Zone of skin (tissue), 1 donor: Measurements from ENCODE around the genes SRSF11 and ZRANB2.

DNA sequence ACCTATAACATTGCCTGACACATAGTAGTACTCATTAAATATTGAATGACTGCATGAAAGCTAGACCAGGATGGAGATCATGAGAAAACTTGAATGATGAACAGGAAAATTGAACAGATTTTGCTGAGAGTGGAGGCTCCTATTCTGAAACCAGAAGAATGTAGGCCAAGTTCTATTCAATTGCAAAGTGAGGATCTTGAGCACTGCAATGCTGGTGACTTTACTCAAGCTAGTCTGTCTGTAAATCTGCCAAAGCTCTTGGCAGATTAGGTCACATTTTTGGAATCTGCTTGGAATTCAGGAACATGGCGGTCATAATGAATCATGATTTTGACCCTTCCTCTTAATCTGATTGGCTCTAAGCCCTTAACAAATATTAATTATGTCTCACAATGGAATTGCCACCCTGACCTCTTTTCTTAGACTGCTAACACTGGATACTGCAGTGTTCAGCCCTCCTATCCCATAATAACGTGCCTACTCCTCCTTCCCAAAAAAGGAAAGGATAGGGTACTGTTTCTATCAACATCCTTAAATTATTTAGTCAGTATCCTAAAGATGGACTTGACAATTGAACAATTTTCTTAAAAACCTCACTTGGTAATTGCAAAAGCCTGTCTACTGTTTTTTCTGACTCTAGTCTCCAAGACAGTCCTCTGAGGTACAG, 7.2 kb upstream of the GNG12 start:
- RRBS, result no CpG with 5 or more reads among the region's 2 CpGs

DNA sequence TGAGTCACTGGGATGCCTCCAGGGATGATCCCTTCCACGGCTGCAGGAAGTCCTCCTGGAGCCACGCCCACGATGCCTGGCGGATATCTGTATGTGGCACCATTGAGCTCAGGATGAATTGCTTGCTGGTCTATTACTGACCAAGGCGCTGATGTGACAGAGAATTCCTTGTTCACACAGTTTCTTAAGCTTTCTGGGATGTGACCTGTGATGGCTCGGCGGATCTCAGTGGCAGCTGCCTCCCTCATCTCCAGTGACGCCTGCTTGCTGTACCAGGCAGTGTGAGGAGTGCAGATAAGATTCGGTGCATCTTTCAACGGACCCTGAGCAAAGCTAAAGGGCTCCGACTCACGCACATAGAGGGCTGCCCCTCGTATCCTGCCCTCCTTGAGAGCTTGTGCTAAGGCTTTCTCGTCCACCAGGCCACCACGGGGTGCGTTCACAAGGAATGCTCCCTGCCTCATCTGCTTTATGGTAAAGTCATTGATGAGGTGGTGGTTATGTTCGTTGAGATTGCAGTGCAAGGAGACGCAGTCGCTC, 70.4 kb downstream of the WLS start:
- RRBS, result no CpG with 5 or more reads among the region's 19 CpGs

GRCh38 chr1:68191332-68191791, 41.0 kb downstream of the WLS start:
- RRBS, result no CpG with 5 or more reads among the region's 3 CpGs

GRCh38 chr1:70204436-70205120, 801 bp downstream of the LRRC40 start:
- RRBS, result no CpG with 5 or more reads among the region's 6 CpGs

DNA sequence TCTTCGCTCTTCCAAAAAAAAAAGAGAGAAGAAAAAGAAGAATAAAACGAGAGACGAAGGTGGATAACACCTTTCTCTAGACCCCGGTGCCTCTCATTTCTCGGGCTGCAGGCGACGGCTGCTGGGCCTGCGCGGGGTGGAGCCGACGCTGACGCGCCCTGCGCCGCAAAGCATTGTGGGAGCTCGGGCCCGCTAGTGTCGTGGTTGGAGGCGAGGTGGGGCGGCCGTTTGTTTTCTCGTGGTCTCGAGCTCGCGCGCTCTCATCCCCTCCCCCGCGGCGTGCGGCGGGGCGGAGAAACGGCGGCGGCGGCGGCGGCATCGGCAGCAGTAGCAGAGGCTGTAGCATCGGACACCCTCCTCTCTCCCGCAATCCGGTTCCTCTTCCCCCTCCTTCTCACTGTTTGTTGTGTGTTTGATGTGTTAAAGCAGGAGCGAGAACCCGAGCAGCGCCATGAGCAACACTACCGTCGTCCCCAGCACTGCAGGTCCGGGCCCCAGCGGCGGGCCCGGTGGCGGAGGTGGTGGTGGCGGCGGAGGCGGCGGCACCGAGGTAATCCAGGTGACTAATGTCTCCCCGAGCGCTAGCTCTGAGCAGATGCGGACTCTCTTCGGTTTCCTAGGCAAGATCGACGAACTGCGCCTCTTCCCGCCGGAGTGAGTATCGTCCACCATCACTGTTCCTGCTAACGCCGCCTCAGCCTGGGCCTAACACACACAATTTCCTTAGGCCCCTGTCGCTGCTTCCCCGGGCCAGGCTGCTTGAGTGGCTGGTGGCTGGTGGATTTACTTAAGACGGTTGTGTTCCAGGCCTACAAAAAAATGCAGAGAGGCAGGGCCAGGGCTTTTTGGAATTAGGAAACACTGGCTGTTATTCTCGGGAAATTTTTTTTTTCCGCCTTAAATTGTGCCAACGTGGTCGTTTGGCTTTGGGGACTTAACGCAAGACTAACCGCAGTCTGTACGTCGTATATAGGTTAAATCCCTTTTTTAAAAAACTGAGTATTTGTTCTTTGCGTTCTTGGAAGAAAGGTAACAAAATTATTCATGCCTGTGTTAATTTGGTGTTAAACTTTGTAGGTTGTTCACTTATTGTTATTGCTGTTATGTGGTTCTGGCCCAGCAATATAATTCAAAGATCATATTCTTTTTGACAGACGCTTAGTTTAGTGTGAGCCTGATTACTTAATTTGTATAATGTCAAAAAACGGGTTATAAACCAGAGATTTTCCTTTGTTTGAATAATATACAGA, at the start of gene SRSF11:
SRSF11 (plus strand) TSS at position 195 of the 1,250 bp plus-strand sequence.
- RRBS, result 1% methylated on average over 4 of the region's 83 CpGs

DNA sequence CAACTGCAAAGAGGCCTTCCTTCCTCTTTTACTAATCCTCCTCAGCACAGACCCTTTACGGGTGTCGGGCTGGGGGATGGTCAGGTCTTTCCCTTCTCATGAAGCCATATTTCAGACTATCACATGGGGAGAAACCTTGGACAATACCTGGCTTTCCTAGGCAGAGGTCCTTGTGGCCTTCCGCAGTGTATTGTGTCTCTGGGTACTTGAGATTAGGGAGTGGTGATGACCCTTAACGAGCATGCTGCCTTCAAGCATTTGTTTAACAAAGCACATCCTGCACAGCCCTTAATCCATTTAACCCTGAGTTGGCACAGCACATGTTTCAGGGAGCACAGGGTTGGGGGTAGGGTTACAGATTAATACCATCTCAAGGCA, 49.8 kb downstream of the CTH start:
- RRBS, result no CpG with 5 or more reads among the region's 4 CpGs

GRCh38 chr1:71056108-71057387, 8.9 kb upstream of the PTGER3 start:
- RRBS, result no CpG with 5 or more reads among the region's 9 CpGs

- RRBS, result 1% methylated on average over 4 of the region's 44 CpGs
These were observed at the start of gene ZRANB2 for GRCh38 chr1:71080491-71081558. TSS of gene ZRANB2 (minus strand) at chr1:71081035.

- RRBS, result no CpG with 5 or more reads among the region's 25 CpGs
These were observed 433.2 kb upstream of the ZRANB2 start for GRCh38 chr1:71513897-71514601.

GRCh38 chr1:72281924-72282272, 441 bp downstream of the NEGR1 start:
- RRBS, result 3% methylated on average over 4 of the region's 7 CpGs

DNA sequence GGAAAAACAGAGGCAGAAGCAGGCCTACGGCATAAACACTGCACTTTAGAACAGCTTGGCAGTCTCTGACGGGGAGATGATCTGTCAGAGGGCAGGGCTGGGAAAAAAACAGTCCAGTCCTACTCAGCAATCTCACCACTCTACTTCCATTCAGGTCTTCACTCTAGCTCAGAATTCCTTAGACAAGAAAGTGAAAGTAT, 4.1 kb downstream of the CRYZ start:
- RRBS, result no CpG with 5 or more reads among the region's 2 CpGs

GRCh38 chr1:74733722-74734160, 789 bp downstream of the TYW3 start:
- RRBS, result no CpG with 5 or more reads among the region's 6 CpGs

GRCh38 chr1:75677456-75677847, 47.1 kb upstream of the ACADM start:
- RRBS, result no CpG with 5 or more reads among the region's 5 CpGs

DNA sequence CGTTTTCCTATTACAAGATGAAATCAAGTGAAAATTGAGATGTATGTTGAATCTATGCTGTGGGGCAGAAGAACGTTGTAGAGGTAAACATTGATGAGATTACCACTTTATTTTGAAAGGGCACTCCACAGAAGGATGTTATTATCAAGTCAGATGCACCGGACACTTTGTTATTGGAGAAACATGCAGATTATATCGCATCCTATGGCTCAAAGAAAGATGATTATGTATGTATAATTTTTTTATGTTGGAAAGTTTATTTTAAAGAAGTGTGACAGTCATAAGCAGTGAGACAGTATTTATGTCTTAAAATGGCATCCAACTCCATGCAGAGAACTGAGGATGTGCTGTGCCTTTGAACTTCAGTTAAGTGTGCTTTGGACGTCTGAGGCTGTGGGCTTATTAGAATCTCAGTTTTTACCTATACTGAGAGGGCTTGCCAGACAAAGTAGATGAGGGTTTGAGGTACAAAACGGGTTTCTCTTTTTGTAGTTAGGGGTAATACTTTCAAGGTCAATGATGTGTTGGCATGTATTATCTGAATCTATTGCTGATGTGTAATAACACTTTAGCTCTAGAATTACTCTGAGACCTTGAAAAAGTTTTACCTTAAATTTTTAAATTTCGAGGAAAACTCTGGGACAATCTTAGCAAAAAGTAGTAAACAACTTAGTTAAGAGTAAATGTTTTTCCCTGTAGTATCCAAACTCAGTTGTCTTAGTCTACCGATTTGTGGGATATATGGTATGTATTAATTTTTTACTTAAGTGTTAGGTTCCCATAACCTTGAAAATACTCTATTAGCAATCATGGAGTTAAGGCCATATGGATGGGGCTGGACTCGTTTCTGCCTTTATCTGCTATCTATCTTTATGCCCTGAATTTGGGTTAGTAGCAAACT, 1.6 kb downstream of the RABGGTB start:
- RRBS, result no CpG with 5 or more reads among the region's 9 CpGs

DNA sequence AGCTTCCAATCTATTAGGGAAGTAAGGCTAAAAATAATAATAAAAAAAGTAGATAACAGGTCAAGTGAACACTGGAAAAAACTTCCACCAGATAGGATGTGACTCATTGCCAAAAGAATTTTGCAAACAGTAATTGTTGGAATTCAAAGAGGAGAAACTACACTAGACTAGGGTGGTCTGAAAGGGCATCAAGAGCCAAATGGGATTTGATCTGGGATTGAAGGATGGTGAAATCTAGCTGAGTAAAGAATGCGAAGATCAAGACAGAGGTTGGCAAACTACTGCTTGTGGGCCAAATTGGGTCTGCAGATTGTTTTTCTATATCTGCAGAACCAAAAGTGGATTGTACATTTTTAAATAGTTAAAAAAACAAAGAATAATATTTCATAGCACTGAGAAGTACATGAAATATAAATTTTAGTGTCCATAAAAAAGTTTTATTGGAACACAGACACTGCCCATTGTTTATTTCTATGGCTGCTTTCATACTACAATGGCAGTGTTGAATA, 5.9 kb upstream of the ST6GALNAC3 start:
- RRBS, result no CpG with 5 or more reads among the region's 1 CpG

DNA sequence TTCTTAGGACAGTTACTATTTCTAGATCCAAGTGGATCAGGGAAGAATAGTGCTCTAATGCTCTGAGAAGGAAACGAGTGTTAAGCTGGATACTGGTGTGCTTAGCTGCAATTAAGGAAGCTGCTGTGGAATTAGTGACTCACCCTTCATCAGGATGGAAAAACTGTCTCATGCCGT, 179.5 kb downstream of the ST6GALNAC3 start:
- RRBS, result no CpG with 5 or more reads among the region's 2 CpGs

DNA sequence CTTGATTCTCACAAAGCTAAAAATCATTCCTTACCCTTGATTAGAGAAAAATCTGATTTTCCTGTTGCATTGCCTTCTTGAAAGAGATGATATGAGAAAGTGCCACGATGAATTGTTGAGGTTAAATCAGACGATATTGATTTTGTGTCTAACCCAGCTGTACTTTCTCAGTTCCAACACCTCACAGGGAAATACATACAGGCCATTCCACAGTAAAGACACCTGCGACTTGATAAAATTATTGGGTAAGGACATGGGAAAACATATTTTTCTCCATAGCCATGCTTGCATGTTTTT, 255.5 kb upstream of the ST6GALNAC5 start:
- RRBS, result no CpG with 5 or more reads among the region's 3 CpGs

- RRBS, result no CpG with 5 or more reads among the region's 3 CpGs
These were observed 1.8 kb upstream of the AK5 start for GRCh38 chr1:77279908-77280439.

DNA sequence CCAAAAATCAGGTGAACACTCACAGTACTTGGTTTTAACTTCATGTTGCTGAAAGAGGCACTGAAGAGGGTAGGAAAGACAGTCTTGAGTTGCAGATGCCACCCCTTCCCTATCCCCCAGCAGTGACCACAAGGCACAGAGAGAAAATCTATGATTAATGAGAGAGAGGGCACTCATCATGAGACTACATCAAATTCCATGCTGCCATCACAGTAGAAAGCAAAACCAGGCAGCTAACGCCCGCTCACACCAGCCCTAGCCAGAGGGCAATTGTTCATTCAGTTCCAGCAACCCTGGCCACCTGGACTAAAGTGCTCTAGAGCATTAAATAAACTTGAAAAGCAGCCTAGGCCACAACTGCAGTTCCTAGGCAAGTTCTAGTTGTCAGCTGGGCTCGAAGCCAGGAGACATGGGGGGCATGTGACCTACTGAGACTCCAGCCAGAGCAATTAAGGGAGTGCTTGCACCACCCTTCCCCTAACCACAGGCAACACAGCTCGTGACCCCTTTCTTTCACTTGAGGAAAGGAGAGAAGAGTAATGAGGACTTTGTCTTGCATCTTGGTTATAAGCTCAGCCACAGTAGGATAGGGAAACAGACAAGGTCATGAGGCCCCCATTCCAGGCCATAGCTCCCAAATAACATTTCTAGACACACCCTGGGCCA, 77.3 kb downstream of the ZZZ3 start:
- RRBS, result no CpG with 5 or more reads among the region's 4 CpGs